Endometrial microvascular endothelial cells (primary cell): ENCODE measurements around the genes CDKN2AIPNL and LECT2.

- RAMPAGE, long total RNA, result start-site peak on the minus strand at chr5:134411854-134411907, 350 and 1,056 reads in 2 replicates
Observed at GRCh38 chr5:134411345-134412267, at the start of gene CDKN2AIPNL. CDKN2AIPNL (minus strand) TSS chr5:134411881.

- RAMPAGE, long total RNA, result no peak
Observed at GRCh38 chr5:134510958-134511729, 14.3 kb upstream of the JADE2 start.

DNA sequence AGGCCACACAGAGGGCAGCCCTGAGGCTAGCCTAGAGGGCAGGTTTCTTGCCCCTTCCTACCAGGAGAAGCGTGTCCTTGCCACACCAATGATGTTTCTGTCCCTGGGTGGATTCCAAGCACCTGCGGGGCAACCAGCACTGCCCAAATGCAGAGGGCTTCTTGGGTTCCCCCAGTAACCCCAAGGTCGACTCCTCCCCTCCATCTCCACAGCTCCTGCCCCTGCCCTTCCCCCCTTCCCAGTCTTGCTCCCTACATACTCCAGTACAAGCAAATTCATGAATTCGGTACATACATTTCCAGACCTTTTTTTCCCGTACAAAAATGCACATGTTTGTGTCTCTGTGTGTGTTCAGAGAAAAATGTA, 12.8 kb upstream of the JADE2 start:
- RAMPAGE, long total RNA, result no peak

DNA sequence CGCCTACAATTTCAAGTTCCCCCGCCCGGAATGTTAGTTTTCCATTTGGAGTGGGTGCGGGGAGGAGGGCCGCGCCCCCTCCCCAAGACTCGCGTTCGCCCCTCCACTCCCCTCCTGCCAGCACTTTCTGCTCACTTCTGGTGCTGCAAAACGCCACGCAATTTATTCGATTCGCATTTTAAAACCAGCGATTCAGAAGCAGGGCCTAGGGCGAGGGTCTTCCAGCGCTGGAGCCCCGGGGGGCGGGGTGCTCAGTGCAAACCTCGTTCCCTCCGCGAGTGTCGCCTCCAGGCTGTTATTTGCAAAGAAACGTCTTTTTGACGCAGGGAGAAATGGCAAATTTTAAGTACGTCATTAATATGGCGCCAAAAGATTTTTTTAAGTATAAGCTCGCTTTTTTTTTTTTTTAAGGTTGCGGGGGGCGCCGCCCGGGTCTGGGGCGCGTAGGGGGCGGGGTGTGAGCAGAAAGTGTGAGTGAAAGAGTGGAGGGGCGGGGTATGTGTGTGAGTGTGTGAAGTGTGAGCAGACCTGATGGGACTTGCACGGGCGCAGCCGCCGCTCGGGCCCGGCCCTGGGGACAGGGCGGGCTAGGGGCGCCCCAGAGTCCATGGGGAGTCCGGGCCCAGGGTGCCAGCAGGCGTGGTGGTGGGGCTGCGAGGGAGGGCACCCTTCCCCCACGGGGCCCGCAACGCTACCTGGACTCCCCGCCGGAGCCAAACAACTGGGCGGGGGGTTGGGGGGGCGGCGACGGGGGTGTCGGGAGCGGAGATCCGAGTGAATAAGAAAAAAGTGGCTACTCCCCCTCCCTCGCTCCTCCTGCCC, 488 bp upstream of the JADE2 start:
- RAMPAGE, long total RNA, result no peak

DNA sequence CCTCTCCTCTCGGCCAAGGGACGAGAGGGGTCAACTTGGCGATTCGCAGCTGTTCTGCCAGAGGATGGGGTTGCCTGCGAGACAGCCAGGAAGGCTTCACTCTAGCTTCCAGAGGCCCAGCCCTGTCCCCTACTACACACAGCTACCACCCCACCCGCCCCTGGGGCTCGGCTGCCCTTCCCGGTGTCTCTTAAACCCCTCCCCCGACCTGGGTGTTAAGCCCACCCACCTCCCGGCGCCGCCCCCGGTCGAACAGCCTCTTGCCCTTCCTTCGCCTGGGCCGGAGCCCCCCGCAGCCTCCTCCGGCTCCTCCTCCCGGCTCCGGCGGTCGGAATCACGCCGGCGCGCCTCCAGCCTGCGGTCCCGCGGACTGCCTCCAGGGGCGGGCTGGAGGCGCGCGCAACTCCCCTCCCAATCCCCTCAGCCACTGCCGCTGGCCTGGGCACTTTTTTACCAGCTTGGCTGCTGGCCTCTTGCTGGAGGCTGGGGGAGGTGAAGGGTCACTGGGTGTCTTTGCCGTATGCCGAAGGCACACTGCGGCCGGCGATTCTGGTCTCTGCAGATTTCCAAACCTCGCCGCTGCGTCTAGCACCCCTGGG, 2.0 kb downstream of the JADE2 start:
- RAMPAGE, long total RNA, result no peak

- RAMPAGE, long total RNA, result no peak
Observed at GRCh38 chr5:134553913-134554411, 28.5 kb downstream of the JADE2 start.

DNA sequence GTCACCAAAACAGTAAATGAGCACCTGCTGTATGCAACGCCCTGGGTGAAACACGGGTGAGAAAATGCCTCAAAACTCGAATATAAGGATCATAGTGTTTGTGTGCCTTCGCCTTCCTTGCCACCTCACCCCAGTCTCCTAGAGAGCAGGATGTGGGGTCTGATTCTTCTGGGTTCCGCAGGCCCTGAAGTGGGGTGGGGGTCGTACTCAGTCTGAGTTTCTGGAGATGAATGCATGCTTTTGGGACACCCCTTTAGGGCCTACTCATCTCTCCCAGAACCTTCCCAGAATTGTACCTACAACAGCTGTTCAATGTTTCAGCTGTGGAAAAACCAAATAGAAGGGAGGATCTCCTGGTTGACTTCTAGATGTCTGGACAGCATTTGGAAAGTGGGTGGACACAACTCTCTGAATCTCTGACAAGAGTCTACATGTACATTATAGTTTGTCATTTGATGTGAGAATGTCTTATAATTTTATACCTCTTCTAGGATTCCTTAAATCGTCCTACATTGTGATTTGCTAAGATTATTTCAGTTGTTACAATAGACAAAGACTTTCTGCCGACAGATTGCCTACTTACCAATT, 889 bp downstream of the SEC24A start:
- RAMPAGE, long total RNA, result no peak

- RAMPAGE, long total RNA, result no peak
Observed at GRCh38 chr5:134770812-134771165, 12.2 kb downstream of the DDX46 start.

- RAMPAGE, long total RNA, result no peak
Observed at GRCh38 chr5:134876689-134877308, 2.6 kb downstream of the TXNDC15 start.

GRCh38 chr5:134913109-134913750, 8.3 kb downstream of the PCBD2 start:
- RAMPAGE, long total RNA, result no peak

- RAMPAGE, long total RNA, result no peak
Observed at GRCh38 chr5:134965558-134966061, 2.1 kb upstream of the CATSPER3 start.

GRCh38 chr5:135053797-135054657, 20.0 kb upstream of the PITX1 start:
- RAMPAGE, long total RNA, result no peak

DNA sequence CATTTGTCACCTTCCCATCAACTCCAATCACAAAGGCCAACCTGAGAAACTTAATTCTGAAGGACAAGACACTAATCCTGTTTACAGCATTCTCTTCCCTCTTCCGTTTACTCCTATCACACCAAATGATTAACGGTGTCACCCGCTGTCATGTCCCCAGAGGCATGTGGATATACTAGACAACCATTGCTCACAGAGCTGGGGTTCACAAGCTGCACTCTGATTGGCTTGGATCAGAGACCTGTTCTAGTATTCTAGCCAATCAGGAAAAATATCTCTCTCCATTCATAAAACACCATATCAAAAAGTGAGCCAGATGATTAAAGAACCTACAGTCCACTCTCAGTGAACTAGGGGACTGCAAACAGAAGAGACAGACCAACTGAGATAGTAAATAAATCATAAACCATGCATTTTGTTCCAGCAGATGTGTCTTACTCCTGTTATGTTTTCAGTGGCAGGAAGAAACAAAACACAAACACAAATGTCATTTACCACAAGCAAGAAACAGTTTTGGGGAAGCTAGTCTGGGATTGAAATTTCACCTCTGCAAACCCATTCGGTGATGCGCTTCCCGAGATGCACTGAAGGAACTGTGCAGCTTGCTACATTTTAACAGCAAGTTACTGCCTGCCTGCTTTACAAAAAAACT, 3.4 kb downstream of the MACROH2A1 start:
- RAMPAGE, long total RNA, result no peak

GRCh38 chr5:135954723-135955443, at the start of gene LECT2:
LECT2 (minus strand) TSS chr5:135954983.
- RAMPAGE, long total RNA, result no peak

DNA sequence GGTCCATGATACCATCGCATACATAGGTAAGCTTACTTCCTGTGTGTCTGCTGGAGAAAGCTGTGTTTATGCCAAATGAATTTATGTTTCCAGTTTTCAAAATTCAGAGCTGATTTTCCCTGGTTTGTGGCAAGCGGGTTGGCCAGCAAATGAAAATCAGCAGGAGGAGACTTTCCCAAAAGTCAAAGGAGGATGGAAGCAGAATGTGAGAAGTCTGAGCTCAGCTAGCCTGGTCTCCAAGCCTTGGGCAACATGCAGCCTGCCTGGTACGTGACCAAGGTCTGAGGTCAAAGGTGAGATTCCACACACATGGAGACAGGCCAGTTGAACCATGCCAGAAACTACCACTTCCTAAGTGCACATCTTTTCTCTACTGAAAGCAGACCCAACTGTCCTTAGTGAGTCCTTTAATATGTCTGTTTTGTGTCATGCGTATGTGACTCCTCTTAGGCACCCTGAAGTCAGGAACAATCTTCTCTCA, 10.0 kb upstream of the TGFBI start:
- RAMPAGE, long total RNA, result no peak

GRCh38 chr5:136047153-136047527, 18.4 kb downstream of the TGFBI start:
- RAMPAGE, long total RNA, result no peak

GRCh38 chr5:136049085-136049793, 20.5 kb downstream of the TGFBI start:
- RAMPAGE, long total RNA, result no peak

- RAMPAGE, long total RNA, result no peak
Observed at GRCh38 chr5:136053230-136054372, 24.8 kb downstream of the TGFBI start.

- RAMPAGE, long total RNA, result no peak
Observed at GRCh38 chr5:136055361-136055885, 26.6 kb downstream of the TGFBI start.

DNA sequence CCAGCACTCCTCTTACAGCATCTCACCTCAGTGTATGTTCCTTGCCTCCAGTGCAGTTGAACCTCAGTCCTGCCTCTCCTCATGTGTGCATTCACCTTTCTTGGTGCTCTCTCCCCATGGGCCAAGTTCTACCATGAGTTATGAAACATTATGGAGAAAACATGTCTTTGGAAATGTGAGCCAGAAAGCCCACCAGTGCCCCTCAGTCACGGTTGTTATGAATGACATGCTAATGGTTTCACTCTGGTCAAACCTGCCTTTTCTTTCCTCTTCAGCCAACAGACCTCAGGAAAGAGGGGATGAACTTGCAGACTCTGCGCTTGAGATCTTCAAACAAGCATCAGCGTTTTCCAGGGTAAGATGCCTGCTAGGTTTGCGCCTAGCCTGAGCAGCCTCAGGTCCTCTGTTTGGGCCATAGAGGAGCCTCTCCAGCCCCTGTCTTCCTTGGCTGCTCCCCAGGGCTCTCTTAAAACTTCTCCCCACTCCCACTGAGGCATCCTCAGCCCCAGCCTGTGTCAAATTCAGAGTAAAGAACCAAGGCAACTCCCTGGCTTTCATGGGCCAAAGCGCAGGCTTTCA, 32.5 kb downstream of the TGFBI start:
- RAMPAGE, long total RNA, result no peak